Neural cell (in vitro differentiated cells): ENCODE data around the genes SDHC and RGS4.

DNA sequence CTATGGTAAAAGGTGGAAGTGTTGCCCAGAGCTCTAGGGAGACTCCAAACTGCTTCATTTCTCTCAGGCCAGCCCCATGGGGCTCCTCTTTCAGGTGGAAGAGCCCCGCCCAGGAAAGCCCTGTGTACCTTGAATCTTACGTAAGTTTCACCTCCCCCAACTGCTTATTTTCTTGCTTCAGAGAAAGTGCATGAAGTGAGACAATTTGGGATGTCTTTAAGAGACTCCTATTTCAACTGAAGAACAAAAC, 2.4 kb downstream of the PCP4L1 start:
- RAMPAGE, long total RNA: no peak

GRCh38 chr1:161314059-161315428, at the start of gene SDHC:
SDHC (plus strand) TSS chr1:161314381.
- RAMPAGE, long total RNA: start-site peak on the plus strand at chr1:161314380-161314434, 347 and 504 reads in 2 replicates

- RAMPAGE, long total RNA: no peak
These were observed 14.9 kb upstream of the CFAP126 start for GRCh38 chr1:161382360-161383107.

GRCh38 chr1:161499674-161500112, 5.6 kb upstream of the FCGR2A start:
- RAMPAGE, long total RNA: no peak

DNA sequence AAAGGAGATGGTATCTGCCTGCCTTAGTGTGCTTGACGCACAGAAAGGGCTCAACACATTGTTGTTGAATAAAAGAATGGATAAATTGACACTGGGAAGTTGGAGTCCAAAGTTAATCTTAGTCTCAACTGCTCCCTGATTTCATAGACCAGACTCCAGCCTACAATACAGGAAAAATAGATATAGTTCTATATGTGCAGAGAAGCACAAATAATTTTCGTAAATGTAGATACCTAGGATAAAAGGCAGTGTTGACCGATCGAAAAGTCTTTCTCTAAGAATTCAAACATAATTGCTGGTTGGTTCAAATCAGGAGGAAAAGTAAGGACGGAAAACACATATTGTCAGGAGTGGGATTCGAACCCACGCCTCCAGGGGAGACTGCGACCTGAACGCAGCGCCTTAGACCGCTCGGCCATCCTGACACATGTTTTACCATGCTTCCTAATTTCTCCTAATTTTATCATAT, 5.7 kb downstream of the HSPA6 start:
- RAMPAGE, long total RNA: no peak

DNA sequence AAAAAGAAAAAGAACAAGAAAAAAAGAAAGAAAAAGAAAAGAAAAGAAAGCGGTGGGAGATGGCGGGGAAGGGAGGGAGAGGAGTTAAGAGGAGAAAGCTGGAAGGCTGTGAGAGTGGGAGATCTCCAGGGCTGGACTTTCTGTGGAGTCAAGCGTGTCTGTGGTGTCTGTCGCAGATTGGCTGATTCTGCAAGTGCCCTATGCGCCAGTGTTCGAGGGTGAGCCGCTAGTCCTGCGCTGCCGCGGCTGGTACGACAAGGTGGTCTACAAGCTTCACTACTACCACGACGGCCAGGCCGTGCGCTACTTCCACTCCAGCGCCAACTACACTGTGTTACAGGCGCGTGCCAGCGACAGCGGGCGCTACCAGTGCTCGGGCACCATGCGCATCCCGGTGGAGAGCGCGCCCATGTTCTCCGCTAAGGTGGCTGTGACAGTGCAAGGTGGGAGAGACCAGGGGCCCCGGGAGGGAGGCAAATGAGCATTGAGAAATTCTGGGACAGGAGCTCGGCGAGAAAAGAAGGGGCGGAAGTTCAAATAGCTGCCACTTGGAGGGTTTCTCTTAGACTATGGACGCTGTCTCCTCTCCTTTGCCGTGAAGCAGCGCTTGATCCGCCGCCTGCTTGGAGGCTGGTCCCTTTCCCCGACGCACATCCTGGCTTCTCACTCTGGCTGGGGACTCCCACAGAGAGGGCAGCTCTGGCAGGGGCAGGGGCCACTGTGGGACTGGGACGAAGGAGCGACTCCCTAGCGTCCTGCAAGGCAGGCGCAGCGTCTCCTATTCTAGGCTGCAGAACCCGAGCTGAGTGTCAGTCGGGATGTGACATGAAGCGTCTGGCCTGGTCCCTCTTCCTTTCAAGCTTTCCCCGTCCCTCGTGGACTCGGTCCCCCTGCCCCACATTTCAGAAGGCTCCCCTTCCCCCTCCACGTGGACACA, 4.6 kb downstream of the FCRLB start:
- RAMPAGE, long total RNA: no peak

- RAMPAGE, long total RNA: no peak
These were observed 10.6 kb upstream of the DUSP12 start for GRCh38 chr1:161738933-161739485.

DNA sequence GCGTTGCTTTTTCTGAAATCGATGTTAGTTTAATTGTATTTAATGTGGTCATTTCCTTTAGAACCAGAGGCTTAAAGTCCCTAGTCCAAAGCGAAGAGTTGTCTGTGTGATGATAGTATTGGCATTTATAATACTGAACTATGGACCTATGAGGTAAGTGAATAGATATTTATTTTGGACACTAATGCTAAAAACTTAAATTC, 54.8 kb downstream of the ATF6 start:
- RAMPAGE, long total RNA: no peak

DNA sequence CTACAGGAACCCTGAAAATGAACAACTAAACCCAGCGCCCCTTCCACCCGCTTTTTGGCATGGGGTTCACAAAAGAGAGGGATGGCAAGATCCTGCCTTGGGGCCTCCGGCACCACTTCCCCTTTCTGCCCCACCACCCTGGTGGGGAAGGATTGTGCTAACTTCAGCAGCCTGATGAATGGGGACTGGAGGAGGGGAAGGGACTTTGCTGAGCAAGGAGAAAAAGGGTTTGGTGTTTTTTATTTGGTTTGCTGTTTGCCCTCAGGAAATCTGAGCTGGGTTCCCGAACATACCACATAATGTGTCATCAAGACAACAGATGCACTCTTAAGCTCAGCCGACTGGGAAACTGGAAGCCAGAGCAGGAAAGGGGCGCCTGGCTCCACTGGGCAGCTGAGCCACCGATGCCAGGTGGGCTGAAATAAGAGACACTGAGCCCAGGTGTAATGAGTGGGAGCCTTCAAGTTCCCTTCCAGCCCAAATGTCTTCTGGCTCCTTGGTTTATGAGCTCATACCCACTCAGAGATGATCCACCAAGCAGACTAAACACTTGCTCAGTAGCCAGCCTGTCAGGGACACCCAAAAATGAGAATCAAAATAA, 19.8 kb downstream of the OLFML2B start:
- RAMPAGE, long total RNA: no peak

- RAMPAGE, long total RNA: no peak
These were observed 6.3 kb downstream of the OLFML2B start for GRCh38 chr1:162017320-162017881.

- RAMPAGE, long total RNA: no peak
These were observed 565 bp upstream of the OLFML2B start for GRCh38 chr1:162024166-162024701.

DNA sequence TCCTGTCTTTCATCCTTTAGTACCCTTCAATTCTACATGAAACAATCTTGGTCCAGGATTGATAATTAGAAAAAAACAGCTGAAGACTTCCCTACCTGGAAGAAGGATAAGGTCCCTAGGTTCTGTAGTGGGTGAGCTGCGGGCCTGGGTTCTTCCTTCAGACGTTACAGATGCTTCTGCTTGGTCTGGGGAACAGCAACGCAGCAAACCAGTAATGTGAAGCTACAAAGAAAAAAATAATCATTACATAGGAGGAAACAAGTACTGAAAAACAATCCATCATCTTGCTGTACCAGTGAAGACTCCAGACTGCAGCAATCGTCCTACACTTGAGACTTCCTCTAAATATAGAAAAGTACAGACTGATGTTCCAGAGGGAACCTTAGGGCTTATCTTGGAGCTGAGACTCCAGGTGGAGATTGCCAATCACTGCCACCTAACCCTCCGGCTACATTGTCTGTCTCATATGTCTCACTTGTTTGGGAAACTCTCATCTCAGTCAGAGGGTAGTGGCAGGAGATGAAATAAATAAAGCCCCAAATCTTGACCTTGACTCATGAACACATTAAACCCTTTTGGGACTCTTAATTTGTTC, 9.5 kb upstream of the UHMK1 start:
- RAMPAGE, long total RNA: no peak

DNA sequence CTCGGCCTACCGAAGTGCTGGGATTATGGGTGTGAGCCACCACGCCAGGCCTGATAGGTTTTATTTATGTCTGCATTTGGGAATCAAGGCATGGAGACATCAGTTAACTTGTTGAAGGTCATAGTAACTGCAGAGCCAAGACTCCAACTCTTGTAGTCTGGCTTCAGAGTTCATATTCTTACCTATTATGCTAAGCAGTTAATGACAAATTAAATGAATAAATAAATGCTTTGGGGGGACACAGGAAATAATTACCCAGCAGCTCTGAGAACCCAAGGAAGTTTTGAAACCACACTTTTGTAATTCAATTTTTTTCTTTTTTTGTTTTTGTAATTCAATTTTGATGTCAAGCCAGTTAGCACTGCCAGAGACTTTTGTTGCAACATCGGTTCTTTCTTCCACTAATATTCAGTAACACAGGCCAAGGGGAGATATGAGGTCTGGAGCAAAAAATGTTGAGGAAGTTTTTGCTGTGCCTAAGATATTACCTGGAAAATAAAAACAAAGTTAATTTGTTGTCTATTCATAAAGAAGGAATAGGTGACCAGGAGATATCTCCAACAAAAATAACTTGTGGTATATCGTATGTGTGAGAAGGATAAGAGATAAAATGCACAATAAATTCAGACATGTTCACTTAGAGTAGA, 9.2 kb upstream of the UAP1 start:
- RAMPAGE, long total RNA: no peak

DNA sequence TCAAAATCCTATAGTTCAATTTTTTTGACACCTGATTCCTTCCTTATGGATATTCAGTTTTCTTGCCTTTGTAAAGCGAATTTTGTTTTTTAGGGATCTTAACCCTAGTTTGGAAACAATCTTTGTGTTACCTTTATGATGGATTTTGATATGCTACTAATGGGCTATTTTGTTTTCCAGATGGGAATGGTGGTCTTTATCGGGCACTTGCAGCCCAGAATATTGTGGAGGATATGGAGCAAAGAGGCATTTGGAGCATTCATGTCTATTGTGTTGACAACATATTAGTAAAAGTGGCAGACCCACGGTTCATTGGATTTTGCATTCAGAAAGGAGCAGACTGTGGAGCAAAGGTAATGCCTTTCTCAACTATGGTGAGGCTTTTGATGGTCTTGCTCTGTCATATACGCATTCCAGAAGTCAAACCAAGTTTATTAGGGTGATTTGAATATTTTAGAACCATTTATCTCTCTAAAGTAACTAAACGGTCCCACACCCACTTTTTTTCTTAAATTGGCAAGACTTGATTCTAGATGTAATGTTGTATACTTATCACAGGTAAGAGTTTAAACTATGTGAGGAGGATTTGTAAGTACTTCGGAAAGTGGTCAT, 19.7 kb downstream of the UAP1 start:
- RAMPAGE, long total RNA: no peak

DNA sequence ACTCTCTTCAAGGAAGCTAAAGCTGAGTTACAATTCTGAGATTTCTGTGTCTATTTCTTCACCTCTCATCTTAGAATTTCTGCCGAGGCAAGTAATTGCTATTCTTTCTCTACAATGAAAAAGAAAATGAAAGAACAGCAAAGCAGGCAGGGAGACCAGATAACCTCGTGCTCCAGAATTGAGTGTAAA, 5.6 kb upstream of the DDR2 start:
- RAMPAGE, long total RNA: no peak

GRCh38 chr1:162632665-162633078, 408 bp downstream of the DDR2 start:
- RAMPAGE, long total RNA: no peak

DNA sequence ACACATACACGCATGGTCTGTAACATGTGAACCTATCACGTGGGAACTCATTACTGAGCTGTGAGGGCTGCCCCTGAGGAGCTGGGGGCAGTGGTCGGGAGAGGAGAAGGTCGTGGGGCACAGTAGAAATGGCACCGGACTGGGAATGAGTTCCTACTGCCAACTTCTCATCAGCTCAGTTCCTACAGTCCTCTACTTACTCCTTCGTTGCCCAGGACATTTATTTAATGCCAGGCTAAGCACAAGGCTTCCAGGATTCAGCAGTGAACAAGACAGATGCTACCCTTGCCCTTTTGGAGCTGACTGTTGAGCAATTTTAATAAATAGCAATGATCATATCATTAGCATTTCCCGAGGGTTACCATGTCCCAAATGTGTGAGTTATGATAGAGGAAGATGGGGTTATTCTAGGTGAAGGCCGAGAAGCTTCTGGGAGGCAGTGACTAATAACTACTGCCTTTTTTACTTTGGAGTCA, 38.9 kb downstream of the DDR2 start:
- RAMPAGE, long total RNA: no peak

DNA sequence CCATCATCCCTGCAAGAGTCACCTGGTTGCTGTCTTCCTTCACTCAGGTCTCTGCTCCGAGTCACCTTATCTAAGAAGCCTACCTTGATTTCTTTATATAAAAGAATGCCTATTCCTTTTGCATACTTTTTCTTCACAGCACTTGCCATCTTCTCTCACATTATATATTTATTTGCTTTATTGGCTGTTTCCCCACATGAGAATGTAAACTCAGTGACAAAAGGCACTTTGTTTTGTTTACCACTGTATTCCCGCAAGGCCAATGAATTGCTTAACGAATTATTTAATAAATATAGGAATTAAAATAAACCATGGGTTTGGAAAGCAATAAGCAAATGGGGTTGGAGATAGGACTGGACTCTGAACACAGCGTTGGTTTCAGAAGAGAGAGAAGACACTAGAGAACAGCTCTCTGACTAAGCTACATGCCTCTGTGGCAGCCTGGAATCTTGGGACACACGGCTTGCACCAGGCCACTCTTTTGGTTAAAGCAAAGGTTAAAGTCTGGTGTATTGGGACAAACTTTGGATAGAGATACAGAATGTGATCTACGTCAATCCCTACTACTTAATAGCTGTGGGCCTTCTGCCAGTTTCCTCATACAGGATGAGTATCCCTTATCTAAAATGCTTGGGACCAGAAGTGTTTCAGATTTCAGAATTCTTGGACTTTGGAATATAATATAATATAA, 49.9 kb upstream of the HSD17B7 start:
- RAMPAGE, long total RNA: no peak

DNA sequence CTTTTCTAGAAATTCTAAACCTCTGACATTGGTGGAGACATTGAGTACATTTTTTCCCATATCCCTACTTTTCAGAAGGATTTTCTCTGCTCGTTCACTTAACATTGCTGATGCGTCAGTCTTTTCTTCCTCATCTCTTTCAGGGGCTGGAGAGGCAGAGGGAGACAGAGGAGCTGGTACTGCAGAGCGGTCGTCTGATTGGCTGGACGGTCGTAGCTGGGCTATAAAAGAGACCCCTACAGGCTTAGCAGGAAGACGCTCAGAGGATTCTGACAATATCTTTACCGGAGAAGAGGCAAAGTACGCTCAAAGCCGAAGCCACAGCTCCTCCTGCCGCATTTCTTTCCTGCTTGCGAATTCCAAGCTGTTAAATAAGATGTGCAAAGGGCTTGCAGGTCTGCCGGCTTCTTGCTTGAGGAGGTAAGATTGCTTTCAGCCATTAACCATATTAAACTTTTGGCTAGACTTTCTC, at the start of gene RGS4:
Gene RGS4 (plus strand): TSS at position 253 of the 472 bp plus-strand sequence.
- RAMPAGE, long total RNA: no peak

- RAMPAGE, long total RNA: no peak
These were observed 6.3 kb upstream of the NUF2 start for GRCh38 chr1:163315564-163315833.